Aorta (tissue), 1 donor: ENCODE results near the genes PCDHA2, PCDHB8, PCDHB14 and PCDHGA3.

- PRO-cap, result no peak
These were observed 50.6 kb downstream of the PFDN1 start for GRCh38 chr5:140251985-140252951.

DNA sequence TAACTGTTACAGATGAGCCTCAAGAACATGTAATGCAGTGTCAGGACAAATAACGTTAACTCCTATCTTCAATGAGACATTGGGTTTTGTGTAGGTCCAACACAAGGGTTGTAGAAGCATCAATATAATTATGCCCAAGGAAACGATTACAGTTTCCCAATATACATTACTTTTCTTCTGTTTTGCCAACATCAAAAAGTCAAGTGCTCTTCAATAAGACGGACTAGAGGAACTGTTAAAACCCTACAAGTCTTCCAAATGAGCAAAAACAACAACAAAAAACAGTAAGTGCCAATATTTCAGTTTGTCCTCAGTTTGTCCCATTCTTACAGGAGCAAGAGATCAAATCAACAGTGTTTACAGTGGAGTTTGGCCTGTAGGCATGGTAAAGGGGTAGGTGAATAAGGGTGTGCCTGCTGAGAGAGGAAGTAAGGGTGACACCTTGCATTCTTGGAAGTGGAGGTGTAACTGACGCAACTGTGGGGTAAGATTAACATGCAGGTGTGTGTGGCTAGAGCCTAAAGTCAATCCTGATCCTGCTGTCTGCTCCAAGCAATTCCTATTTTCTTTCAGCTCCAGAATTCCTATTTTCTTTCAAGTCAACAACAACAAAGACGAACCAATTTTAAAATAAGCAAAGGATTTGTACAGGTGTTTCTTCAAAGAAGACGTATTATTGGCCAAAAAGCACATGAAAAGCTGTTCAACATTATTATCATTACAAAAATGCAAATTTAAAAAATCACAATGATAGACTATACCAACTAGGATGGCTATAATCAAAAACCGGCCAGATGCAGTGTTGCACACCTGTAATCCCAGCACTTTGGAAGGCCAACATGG, 43.4 kb downstream of the PFDN1 start:
- PRO-cap, result no peak

GRCh38 chr5:140292959-140293387, 9.9 kb downstream of the PFDN1 start:
- PRO-cap, result no peak

DNA sequence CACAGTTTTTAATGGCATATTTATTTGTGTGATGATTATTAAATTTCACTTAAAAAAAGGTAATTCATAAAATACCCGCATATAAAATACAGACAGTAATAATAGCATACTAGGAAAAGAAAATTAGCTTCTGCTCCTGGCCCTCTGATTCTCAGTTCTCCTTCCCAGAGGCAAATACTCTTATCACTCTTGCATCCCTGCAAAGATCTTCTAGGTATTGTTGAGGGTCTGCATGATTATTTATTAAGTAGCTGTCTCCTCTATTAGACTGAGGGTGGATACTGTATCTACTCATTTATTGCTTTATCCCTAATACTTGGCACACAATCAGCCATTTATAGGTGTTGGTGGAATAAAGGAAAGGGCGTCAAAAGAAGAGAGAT, 14.5 kb upstream of the PFDN1 start:
- PRO-cap, result no peak

GRCh38 chr5:140317950-140318318, 15.0 kb upstream of the PFDN1 start:
- PRO-cap, result no peak

- PRO-cap, result no peak
These were observed 1.7 kb upstream of the HBEGF start for GRCh38 chr5:140347969-140348706.

- PRO-cap, result no peak
These were observed 352 bp downstream of the ANKHD1 start for GRCh38 chr5:140401975-140402394.

GRCh38 chr5:140506825-140507024, 40.7 kb upstream of the EIF4EBP3 start:
- PRO-cap, result no peak

DNA sequence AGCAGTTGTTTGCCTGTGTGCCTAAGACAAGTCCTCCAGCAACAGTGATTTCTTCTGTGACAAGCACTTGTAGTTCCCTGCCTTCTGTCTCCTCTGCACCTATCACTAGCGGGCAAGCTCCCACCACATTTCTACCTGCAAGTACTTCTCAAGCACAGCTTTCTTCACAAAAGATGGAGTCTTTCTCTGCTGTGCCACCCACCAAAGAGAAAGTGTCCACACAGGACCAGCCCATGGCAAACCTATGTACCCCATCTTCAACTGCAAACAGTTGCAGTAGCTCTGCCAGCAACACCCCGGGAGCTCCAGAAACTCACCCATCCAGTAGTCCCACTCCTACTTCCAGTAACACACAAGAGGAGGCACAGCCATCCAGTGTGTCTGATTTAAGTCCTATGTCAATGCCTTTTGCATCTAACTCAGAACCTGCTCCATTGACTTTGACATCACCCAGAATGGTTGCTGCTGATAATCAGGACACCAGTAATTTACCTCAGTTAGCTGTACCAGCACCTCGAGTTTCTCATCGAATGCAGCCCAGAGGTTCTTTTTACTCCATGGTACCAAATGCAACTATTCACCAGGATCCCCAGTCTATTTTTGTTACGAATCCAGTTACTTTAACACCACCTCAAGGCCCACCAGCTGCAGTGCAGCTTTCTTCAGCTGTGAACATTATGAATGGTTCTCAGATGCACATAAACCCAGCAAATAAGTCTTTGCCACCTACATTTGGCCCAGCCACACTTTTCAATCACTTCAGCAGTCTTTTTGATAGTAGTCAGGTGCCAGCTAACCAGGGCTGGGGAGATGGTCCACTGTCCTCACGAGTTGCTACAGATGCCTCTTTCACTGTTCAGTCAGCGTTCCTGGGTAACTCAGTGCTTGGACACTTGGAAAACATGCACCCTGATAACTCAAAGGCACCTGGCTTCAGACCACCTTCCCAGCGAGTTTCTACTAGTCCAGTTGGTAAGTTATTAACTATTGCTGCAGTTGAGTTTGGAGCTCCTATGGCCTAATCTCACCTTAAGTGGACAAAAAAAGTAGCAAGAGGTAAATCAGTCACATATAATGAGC, 18.3 kb upstream of the EIF4EBP3 start:
- PRO-cap, result no peak

- PRO-cap, result no peak
These were observed 16.1 kb upstream of the EIF4EBP3 start for GRCh38 chr5:140531112-140531990.

- PRO-cap, result no peak
These were observed 3.4 kb downstream of the TMCO6 start for GRCh38 chr5:140642467-140643323.

GRCh38 chr5:140794583-140795054, at the start of gene PCDHA2:
TSS of gene PCDHA2 (plus strand) at chr5:140794852.
- PRO-cap, result no peak

- PRO-cap, result no peak
These were observed 326 bp downstream of the PCDHA5 start for GRCh38 chr5:140821692-140822186.

GRCh38 chr5:140842947-140843287, 1.9 kb downstream of the PCDHA8 start:
- PRO-cap, result no peak

DNA sequence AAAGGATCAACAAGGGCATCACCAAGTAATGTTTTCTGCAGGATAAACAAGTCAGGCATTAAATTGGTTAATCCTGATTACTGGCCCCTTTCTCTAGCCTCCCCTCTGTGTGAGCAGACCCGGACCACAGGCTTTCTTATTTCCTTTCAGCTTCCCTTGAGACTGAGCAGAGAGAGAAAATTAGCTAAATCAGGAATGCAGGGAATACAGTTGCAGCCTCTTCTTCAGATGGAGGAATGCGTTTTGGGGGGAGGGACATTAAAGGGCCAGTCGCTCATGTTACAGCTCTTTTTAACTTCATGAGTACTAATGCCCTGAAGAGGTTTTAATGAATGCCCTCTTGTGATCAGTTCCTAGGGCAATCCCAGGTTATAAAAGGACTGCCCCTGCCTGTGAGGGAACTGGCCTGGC, 19.9 kb downstream of the PCDHAC2 start:
- PRO-cap, result no peak

DNA sequence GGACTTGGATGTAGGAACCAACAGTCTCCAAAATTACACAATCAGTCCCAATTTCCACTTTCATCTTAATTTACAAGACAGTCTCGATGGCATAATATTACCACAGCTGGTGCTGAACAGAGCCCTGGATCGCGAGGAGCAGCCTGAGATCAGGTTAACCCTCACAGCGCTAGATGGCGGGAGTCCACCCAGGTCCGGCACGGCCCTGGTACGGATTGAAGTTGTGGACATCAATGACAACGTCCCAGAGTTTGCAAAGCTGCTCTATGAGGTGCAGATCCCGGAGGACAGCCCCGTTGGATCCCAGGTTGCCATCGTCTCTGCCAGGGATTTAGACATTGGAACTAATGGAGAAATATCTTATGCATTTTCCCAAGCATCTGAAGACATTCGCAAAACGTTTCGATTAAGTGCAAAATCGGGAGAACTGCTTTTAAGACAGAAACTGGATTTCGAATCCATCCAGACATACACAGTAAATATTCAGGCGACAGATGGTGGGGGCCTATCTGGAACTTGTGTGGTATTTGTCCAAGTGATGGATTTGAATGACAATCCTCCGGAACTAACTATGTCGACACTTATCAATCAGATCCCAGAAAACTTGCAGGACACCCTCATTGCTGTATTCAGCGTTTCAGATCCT, 978 bp downstream of the PCDHB2 start:
- PRO-cap, result no peak

- PRO-cap, result no peak
These were observed at the start of gene PCDHB8 for GRCh38 chr5:141177449-141178261. TSS of gene PCDHB8 (plus strand) at chr5:141177790.

- PRO-cap, result no peak
These were observed at the start of gene PCDHB14 for GRCh38 chr5:141223067-141223749. TSS of gene PCDHB14 (plus strand) at chr5:141223343.

- PRO-cap, result no peak
These were observed 11.0 kb upstream of the PCDHB15 start for GRCh38 chr5:141234094-141234707.

DNA sequence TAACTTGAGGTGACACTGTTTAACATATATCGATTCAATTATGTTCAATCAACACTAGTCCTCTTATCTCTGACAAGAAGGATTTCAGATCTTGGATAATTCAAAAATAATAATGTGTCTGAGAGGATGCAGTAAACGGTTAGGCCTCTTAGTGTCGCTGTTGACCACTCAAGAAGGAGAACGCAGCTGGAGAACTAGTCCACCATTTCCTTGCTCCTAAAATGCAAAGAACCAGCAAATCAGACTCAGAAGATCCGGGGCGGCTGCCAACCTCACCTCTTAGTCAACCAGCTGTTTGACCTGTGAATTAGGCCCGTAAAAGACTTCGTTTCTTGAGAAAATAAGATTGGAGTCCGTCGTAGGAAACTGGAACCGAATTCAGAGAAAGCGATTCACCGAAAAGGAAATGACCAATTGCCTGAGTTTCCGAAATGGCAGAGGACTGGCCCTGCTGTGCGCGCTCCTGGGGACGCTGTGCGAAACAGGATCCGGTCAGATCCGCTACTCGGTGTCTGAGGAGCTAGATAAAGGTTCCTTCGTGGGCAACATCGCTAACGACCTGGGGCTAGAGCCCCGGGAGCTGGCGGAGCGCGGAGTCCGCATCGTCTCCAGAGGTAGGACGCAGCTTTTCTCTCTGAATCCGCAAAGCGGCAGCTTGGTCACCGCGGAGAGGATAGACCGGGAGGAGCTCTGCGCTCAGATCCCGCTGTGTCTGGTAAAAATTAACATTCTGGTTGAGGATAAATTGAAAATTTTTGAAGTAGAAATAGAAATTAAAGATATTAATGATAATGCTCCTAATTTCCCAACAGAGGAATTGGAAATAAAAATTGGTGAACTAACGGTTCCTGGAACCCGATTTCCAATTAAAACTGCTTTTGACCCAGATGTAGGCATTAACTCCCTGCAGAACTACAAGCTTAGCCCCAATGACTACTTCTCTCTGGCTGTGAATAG, at the start of gene PCDHGA3:
PCDHGA3 (plus strand) TSS at position 202 of the 957 bp plus-strand sequence.
- PRO-cap, result no peak